ENCODE measurements around the genes DYNLL2, MPO, SEPTIN4, GDPD1 and YPEL2.

DNA sequence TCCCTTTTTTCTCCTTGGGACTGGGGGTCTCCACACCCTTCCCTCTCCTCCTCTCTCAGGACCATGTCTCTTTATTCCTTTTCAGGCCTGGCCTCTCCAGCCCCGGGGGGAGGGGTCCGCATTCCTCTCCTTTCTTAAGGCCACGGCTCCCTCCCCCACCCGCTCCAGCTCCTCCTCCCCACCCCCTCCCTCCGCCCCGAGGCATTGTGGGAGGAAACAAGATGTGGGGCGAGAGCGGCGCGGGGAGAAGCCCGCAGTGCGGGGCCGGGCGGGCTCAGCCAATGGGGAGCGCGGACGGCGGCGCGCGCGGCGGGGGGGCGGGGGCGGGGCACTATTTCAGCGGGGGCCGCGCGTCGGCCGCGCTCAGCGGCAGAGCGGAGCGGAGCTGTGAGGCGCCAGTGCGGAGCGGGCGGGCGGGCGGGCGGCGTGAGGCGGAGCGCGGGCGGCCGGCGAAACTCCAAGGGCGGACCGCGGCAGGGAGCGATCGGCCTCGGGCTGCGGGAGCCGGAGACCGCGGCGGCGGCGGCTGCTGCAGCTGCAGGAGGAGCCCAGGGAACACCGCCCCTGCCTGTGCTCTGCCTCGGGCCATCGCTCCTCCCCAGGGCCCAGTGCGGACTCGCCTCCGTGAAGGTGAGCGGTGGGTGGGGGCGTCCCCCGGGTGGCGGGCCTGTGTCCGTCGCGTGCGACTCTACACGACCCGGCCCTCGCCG, at the start of gene DYNLL2:
Gene DYNLL2, plus strand, starts transcription at position 366 of the 710 bp plus-strand sequence.
- PRO-cap, 2 experiments = peak in 2 of 2 experiments; most common plus-strand start position 366 of the sequence (in 2); most common minus-strand start position 56 of the sequence (in 1)

DNA sequence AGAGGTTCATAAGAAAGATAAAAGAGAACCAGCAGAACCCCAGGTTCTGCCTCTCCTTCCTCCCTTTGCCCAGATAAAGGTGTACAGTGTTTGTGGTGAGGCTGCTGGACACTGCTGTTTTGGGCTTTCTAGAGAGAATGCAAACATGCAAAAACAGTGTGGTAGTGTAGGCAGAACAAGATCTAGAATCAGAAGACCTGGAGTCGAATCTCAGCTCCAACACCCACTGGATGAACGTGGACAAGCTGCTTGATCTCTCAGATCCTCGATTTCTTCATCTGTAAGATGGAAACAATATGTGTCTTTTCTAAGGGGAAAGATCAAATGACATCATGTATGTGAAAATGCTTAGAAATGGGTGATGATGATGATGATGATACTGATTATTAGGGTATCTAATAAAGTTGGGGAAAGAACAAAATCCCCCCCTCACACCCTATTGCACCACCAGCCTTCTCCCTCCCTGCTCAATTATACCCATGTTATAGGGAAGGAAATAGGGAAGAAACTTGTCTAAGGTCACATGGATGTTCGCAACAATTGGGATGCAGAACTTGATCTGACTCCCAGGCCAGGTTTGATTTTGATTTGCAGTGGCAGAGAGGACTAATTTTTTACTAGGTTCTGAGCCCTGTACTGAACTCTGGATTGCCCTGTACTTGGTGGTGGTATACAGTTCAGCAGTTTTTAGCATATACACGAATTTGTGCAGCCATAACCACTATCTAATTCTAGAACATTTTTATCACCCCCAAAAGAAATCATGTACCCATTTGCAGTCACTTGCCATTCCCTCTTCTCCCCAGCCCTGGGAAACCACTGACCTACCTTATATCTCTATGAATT, 11.0 kb downstream of the DYNLL2 start:
- PRO-cap, 2 experiments = no peak in any of the 2 experiments

GRCh38 chr17:58249302-58250113, 11.1 kb downstream of the LPO start:
- PRO-cap, 2 experiments = no peak in any of the 2 experiments

- PRO-cap, 2 experiments = no peak in any of the 2 experiments
These were observed at the start of gene MPO for GRCh38 chr17:58280594-58281177. MPO (minus strand) TSS chr17:58280935.

DNA sequence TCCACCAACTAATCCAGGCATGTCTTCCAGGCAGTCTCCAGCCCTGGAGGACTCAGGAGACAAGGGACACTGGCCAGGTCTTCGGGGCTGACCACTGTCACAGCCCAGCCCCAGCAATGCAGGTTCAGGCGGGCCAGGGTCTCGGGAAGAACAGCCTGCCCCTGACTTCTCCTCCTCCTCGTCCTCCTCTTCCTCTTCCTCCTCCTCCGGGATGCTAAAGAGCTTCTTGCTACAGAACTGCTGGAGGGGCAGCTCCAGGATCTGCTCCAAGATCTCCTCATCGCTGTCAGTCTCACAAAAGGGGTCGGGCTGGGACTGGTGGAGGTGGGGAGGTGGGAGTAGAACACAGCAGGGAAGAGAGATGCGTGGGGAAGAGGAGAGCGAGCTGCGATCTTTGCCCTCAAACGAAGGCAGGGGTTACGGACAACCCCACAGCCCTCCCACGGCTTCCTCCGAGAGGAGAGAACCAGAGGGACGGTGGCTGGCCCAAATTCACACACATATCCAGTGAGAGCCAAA, 19.5 kb downstream of the TSPOAP1 start:
- PRO-cap, 2 experiments = no peak in any of the 2 experiments

GRCh38 chr17:58311337-58312117, 17.1 kb downstream of the TSPOAP1 start:
- PRO-cap, 2 experiments = no peak in any of the 2 experiments

DNA sequence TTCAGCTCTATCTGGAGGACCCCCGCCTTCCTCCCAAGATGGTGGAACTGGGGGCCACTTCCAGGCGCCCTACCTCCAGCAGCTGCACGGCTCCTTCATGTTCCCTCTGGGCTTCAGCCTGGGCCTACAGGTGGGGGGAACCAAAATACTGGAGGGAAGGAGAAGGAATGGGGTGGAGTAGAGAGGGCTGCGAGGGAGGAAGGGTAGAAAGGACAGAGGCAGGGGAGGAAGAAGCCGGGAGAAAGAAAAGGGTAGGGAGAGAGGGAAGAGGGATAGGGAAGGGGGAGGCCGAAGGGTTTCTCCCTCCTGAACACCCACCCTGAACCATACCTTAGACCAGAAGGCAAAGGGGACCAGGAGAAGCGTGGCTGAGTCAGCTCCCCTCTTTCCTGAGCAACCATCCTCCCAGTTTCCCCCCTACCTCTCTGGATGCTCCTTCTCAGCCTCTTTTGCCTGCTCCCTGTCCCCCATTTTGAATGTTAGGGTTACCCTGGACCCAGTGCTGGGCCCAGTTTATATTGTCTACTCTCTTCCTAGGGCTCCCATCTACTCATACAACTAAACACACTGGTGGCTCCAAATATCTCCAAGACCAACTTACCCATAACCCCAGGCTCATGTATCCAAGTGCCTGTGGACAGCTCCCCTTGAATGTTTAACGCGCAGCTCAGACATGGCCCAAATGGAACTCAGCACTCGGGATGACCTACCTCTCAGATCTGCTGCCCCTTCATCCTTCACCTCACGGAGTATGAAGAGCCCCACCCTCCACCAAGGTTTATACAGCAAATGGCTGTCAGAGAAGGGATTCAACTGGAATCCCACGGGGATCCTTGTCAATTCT, 7.9 kb downstream of the TSPOAP1 start:
- PRO-cap, 2 experiments = peak in 1 of 2 experiments; most common minus-strand start position 471 of the sequence (in 1)

DNA sequence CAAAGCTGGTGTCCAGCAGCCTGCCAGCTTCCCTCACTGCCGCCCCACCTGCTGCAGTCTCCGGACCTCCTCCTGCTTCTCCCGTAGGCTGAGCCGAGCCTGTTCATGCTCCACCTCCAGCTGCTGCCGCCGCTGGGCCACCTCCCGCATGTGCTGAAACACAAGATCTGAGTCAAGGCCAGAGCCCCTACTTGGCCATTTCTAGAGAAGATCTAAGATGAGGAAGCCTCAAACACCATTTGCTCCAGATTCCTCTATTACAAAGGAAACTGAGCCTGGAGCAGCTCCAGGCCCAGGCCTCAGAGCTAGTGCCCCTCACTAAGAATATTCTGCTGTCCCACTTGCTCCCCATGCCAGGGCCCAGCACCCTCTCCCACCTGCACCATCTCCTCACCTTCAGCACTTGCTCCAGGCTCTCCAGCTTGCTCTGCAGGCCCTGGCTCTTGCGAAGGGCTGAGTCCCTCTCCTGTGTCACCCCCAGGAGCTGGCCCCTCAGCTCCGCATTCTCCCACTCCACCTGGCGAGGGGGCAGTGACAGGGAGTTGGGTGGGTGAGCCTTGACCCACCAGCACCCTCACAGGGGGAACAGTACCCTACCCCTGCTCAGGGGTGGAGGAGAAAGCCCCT, 6.2 kb downstream of the TSPOAP1 start:
- PRO-cap, 2 experiments = peak in 1 of 2 experiments; most common minus-strand start position 420 of the sequence (in 1)

- PRO-cap, 2 experiments = no peak in any of the 2 experiments
These were observed 2.7 kb downstream of the TSPOAP1 start for GRCh38 chr17:58325964-58326277.

DNA sequence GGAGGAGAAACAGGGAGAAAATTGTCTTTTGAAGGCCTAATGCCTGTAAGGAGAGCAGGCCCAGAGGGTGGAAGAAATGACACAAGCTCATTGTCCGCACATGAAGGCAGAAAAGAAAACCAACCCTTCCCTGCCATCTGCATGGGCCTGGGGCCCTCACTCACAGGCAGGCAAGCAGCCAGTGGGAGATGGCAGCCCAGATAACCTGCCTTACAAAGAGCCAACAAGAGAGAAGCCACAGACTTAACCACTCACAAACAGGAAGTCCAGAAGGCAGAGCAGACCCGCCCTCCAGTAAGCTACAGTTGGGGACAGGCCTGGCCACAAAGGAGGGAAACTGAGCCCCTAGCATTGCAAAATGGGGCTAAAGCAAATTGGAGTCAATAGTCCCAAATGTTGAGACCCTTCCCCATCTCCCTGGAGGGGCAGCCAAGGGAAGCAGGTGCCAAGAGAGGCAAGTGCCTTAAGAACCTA, 7.3 kb upstream of the TSPOAP1 start:
- PRO-cap, 2 experiments = peak in 2 of 2 experiments; most common plus-strand start position 254 of the sequence (in 1); most common minus-strand start position 183 of the sequence (in 2)

DNA sequence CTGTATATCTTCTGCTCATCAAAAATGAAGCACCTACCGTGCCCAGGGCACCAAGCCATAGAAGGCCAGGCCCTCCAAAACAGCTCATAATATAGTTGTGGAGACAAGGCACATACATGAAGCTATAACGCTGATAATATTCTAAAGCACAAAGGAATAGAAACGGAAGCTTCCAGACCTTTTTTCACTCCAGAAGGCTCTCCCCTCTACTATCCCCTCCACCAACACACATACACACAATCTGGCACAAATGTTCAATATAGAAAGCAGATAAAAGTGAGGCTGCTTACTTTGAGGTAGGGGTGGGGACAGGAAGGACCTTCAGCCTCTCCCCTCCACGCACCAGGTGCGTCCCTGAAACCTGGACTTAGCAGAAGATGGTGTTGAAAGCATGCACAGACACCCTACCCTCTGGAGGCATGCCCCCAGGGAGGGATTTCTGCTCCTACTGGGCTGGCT, 14.0 kb upstream of the SUPT4H1 start:
- PRO-cap, 2 experiments = no peak in any of the 2 experiments

- PRO-cap, 2 experiments = peak in 2 of 2 experiments; most common plus-strand start chr17:58518565 (in 2); most common minus-strand start chr17:58518805 (in 2)
These were observed 4.1 kb upstream of the MTMR4 start for GRCh38 chr17:58518477-58519040.

DNA sequence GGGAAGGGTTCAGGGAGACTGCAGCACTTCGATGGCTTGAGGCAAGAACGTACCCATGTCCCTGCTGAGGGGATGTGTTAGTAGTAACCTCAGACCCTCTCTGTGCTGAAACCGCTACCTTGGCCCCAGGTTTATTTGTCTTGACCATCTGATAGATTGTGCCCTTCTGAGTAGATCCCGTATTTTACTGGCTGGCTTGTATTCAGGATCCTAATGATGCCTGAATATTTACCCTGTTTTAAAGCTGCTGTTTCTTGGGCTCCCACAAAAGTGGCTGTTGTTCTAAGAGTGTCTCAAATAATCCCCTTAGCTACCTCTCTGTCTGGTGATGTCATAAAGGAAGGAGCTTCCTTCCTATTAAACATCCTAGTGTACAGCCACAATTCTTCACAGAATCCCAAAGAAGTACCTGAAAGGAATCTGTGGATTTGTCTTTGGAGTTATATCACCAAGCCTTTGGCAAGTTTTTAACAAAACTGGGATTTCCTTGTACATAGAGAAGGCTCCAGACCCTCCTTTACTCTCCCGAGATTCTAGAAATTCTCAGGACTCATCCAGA, at the start of gene SEPTIN4:
Gene SEPTIN4, minus strand, starts transcription at position 290 of the 559 bp plus-strand sequence.
- PRO-cap, 2 experiments = no peak in any of the 2 experiments

DNA sequence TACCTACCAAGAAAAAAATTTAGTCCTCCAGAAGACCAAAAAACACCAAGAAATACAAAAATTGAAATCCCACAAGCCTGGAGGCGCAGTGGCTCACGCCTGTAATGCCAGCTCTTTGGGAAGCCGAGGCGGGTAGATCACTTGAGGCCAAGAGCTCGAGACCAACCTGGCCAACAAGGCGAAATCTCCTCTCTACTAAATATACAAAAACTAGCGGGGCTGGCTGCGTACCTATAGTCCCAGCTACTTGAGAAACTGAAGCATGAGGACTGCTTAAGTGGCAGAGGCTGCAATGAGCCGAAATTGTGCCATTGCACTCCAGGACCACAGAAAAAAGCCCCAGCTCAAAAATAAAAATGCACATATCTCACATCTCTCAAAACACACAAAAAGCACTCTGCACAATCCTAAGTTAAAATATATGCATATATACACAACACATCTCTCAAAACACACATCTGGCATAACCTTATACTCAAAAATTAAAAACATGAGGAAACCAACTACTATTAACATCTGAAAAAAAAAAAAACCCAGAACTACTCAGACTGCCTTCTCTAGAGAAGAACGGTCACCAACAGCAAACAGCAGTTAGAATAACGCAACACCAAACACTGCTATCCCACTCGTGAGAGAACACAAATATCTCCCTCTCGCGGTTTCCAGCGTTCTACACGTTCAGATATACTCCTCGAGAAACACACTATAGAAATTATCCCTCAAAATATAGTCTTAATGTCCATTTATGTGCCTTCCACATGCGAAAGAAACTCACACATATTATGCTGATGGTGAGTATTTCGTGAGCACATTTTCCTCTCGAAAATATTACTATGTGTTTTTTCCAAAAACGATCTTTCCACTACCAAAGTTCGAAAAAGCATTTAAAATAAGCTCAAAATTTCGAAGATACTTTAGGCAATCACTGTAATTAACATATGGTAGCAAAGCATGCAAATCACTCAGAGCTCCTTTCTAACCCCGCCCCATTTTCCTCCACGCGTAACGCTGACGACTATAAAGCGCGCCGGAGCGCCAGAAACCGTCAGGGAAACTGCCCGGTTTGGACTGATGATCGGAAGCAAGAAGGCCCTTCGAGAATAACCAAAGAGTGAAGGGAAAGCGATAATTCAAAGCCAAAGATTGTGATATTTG, 60.4 kb downstream of the IGBP1C start:
- PRO-cap, 2 experiments = peak in 2 of 2 experiments; most common plus-strand start position 1,048 of the sequence (in 2); most common minus-strand start position 734 of the sequence (in 2)

DNA sequence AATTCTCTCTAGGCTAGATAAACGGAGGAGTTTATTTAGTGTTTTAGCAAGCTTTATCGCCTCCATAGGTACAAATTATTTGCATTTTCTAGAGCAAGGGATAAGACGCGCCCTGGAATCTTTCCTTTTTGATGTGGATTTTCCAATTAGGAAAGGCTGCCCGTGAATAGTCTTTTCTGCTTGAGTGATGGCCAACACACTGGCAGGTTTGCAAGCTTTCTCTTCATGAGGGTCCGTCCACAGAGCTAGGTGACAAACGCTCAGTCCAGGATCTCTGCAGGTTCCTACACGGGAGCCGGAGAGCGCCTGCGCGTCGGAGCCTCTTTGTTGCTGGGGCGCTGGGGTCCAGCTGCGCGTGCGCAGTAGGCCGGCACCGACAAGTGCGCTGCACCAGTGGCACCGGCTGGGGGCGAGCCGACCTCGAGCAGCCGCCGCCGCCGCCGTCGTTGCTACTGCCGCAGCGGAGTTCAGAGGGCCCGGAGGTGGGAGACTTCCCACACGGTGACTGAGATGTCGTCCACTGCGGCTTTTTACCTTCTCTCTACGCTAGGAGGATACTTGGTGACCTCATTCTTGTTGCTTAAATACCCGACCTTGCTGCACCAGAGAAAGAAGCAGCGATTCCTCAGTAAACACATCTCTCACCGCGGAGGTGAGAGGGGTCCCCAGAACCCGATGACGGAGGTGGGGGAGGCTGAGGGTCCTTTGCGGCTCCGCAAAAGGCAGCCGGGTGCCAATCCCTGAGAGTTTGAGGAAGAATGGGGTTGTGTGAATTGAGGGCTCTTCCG, at the start of gene GDPD1:
Gene GDPD1, plus strand, starts transcription at position 412 of the 788 bp plus-strand sequence.
- PRO-cap, 2 experiments = peak in 2 of 2 experiments; most common plus-strand start position 449 of the sequence (in 2); most common minus-strand start position 507 of the sequence (in 2)

- PRO-cap, 2 experiments = peak in 2 of 2 experiments; most common plus-strand start chr17:59331683 (in 2); most common minus-strand start chr17:59331469 (in 1)
These were observed at the start of gene YPEL2 for GRCh38 chr17:59331234-59332108. YPEL2 (plus strand) TSS chr17:59331655.

DNA sequence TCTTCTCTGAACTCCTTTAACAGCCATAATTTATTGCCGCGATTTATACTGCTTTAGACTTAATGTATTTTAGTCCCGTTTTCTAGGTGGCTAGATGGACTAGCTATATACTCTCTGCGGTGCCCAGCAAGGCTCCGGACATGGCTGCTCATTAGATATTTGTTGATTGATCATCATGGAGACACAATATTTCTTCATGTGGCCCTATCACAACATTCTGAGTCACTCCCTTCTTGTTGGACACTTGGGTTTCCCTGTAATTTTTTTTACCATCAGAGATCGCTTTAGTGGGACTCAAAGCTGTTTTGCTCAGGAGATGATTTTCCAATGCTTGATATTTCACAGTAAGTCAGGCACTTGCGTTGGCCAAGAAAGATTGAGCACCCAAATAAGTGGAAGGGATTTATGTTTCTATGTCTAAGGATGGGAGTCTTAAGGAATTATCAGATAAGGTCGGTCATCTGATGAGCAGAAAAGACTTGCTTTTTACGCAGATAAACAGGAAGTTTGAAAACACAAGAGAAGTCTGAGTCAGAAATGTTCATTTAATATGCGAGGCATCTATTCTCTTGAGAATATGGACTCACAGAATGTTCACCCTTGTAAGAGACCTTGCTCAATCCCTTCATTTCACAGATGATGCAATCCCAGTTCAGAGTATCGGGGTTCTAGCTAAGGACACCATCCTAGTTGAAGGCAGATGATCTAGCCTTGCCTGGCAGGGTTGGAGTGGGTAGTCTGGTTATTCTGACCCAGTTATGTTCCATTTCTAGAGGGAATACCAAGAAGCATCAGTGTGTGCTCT, 42.2 kb downstream of the YPEL2 start:
- PRO-cap, 2 experiments = no peak in any of the 2 experiments

- PRO-cap, 2 experiments = no peak in any of the 2 experiments
These were observed 75.3 kb downstream of the YPEL2 start for GRCh38 chr17:59406717-59407285.

DNA sequence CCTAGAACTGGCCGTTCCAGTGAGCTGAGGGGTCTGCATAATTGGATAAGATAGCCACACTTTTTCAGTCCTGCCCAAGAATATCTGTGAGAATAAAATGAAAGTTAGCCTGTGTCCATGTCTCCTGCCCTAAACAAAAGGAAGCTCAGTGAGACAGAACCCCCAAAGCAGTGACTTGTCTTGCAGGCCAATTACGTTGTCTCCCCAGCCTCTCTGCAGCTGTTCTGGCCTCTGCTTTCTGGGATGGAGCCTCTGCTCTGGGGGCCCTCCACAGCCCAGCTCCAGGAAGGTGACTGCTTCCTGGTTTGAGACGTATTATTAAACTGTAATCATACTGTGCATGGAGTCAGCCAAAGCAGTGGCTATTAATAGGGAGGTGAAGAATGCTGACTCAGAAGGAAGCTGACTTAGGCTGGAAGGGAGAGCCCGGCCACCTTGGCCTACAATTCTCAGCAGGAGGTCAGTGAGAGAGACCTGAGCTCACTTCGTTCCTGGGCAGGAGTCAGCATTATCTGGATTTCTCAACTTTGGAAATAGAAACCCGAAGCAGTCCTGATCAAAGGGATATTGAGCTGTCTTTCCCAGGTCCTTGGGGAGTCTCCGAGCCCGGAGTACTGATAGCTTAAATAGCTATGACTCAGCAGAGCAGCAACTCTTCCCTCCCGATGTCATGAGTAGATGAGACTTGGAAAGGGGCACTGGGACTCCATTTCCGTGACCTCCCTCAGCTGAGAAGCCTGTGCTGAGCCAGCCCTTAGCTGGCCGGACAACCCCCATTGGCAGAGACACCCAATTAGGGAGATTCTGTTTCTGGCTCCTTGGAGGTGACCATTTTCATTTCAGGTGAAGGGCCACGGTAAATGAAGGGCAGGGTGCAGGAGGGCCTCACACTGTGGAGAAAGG, 91.7 kb downstream of the YPEL2 start:
- PRO-cap, 2 experiments = no peak in any of the 2 experiments

DNA sequence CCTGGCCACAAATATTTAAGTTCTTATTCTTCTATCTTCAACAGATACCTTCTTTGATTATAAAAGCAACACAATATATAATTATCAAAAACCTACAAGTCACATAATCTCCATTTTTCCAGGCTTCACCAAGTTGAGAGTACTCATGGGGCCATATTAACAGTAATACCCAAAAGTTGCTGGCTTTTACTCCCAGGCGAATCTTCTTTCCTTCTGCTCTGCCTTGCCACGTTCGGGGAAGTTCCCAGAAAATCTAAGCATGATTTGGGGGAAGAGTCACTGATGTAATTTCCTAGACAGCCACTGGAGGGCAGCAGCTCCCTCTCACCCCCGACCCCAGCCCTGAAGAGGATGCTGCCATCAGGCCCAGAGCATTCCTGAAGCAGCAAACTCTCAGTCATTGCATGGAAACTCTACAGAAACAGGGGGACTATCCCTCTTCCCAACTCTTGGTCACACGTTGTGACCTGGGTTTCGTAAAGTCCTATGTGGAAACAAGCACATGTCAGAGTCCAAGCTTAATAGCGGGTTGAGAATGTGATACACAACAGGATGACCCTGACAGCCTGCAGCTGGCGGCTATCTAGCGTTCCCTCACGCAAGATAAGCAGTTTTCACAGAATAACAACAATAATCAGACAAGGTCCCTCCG, 43.9 kb upstream of the DHX40 start:
- PRO-cap, 2 experiments = no peak in any of the 2 experiments